Subcutaneous preadipocyte (primary cell): ENCODE data around the gene EFCAB5.

DNA sequence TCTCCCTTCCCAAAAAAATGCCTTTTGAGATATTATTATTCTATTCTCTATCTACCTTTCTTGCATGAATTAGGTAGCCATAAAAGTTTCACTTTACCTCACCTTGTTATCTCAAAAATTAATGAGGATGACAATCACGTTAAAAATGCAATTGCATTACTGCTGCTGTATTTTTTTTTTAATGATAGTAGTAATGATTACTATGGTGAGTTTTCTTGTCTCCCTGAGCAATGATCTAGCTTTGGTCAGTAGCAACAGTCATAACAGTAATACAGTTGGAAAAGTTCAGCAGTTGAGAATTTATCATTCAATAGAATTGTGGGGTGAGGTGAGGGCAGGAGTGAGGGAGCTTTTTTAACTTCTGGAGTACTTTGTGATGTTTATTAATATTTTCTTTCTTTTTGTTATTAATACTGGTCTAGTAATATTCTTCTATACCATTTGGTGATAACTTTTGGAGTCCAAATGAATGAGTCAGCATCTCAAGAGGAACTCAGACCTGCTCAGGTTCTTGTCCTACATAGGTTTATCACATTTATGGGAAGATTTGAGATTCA is at the start of gene EFCAB5:
Gene EFCAB5 (plus strand): TSS at position 303 of the 557 bp plus-strand sequence.
- CAGE, long polyA plus RNA, result no peak

GRCh38 chr17:30207704-30208234 is 27.7 kb downstream of the SLC6A4 start:
- CAGE, long polyA plus RNA, result no peak

DNA sequence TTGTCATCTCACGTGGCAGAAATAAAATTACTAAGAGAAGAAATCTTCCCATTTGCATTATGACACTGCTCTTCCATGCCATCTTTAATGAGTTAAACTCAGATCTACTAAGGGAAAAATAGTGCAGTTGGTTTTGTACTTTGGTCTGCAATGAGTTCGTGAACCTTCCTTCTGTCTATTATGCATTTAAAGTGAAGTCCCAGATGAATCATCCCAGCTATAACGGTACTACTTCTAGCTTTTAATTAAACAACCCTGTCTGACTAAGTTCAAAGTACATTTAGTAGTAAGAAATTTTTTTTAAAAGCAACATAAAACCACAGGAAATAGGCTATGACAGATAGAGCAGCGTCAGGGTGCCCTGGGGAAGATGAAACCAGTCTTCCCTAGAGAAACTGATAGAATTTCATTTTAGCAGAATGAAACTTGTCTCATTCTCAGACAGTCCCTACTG is 1.8 kb downstream of the TMIGD1 start:
- CAGE, long polyA plus RNA, result no peak

- CAGE, long polyA plus RNA, result no peak
Observed at GRCh38 chr17:30379237-30379997, 690 bp downstream of the CPD start.

- CAGE, long polyA plus RNA, result no peak
Observed at GRCh38 chr17:30465179-30466035, 11.8 kb upstream of the GOSR1 start.

GRCh38 chr17:30646299-30646746 is 169.1 kb downstream of the GOSR1 start:
- CAGE, long polyA plus RNA, result no peak

DNA sequence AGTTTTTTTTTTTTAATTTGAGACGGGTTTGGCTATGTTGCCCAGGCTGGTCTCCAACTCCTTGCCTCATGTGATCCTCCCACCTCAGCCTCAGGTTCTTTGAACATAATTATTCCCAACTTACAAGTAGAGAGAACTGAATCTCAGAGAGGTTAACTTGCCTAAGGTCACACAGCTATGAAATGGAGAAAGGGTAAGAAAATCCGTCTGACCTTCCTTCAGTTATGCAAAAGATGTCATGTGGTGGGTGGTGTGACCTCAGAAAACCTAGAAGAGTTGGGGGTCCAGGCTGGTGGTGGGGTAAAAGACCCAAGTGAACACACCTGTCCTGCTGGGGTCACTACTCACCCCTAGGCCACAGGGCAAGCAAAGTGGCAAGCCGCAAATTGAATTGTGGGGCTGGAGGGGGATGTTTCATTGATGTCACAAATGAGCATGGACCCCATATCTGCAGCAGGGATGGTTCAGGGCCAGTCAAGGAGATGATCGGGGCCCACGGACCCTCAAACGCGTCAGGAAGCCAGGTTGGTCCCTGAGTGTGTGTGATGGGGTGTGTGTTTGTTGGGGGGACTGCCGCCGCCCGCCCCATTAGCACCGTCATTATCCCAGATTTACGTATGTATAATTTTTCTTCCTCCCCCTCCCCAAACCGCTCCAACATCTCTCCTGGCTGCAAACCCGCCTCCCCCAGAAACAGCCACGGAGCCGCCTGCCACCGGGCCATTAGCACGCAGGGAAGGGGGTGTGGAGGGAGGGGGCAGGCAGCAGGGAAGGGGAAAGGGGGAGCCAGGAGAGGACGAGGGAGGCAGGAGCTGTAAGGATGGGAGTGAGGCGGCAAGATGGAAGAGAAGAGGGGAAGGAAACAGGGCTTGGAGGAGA is 157.6 kb downstream of the CRLF3 start:
- CAGE, long polyA plus RNA, result no peak

DNA sequence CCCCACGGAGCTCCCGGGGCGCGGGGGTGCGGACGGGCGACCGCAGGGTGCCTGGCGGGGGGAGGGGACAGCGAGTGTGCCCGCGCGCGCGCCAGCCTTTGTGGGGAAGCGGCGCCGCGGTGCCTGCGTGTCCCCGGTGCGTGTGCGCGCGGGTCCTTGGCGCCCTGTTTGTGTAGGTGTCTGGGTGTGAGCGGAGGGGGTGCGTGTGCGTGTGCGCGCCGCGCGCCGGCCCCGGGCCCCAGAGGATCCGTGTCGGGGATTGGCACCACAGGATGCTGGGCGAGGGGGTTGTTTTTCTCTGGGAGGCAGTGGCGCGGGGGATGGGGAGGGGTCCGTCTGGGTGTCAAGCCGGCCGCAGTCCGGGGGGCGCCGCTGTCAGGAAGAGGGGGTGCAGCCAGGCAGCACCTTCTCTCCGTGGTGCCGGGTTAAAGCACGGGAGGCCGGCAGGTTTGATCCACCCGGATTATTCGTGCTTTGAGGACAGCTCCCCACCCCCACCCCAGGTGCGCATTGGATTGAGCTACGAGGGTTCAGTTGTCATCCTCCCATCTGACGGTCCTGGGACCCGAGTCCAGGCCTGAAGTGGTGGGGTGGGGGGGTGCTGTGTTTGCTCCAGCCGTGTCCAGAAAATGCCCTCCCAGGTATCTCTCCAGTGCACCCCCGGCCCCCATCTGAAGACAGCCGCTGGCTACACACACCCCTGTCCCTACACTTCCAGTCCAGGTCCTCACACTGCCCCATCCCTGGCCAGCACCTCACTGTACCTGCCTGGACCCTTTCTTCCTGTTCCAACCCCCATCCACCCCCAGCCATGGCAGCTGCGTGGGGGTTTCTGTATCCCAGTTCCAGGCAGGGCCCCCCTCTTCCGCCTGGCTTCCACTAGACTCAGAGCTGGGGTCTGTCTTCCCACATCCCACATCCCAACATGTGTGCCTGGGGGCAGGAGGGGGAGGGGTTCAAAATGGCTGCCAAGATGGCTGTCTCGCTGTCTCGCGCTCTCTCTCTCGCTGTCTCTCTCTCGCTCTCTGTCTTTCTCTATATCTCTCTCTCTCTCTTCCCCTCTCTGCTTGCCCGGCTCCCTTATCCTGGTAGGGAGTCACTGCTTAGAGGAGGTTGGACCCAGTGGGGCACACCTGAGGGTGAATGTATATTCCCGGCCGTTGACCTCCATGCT is 114.1 kb downstream of the CRLF3 start:
- CAGE, long polyA plus RNA, result no peak

DNA sequence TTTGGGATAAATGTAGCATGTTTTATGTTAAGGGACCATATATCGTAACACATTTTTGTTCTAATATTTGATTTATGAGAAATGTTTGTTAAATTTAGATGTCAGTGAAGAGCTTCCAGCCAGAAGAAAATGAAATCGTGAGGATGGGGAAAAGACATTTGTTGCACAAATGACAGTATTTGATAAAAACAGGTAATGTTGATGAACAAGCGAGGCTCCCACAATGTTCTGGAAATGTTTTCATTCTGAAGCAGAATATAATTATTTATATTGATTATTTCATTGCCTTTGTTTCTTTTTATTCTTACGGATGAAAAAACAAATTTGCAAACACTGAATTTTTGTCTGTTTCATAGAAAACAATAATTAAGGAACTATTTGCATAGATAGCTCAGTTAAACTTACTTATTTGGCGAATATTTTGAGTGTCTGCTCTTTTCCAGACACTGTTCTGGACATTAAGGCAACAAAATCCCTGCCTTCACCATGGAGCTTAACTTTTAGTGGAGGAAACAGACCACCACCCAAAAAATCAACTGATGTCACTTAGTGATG is 54.6 kb downstream of the CRLF3 start:
- CAGE, long polyA plus RNA, result no peak

GRCh38 chr17:31223148-31224125 is 73.6 kb downstream of the OMG start:
- CAGE, long polyA plus RNA, result no peak

GRCh38 chr17:31319029-31319695 is 2.3 kb downstream of the EVI2A start:
- CAGE, long polyA plus RNA, result no peak

GRCh38 chr17:31352151-31352489 is 30.7 kb upstream of the EVI2A start:
- CAGE, long polyA plus RNA, result no peak

DNA sequence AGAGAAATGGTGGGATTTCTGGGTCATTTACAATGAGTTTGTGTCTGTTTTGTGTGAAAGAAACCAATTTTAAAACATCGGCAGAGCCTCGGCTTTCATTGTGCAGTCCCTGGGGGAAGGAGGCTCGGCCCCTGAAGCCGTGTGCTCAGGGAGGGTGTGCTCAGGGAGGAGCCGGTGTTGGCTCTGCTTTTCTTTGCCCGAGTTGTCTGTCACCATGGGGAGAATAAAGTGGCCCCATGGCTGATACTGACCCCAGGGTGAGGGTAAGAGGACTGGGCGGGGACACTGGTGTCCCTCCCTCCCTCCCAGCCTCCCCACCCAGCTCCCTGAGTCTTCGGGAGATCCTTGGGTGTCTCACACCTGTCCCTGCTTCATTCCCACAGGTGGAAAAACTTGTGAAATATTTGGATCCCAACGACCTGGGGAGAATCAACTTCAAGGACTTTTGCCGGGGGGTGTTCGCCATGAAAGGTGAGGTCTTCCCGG is 40.0 kb downstream of the RAB11FIP4 start:
- CAGE, long polyA plus RNA, result no peak

DNA sequence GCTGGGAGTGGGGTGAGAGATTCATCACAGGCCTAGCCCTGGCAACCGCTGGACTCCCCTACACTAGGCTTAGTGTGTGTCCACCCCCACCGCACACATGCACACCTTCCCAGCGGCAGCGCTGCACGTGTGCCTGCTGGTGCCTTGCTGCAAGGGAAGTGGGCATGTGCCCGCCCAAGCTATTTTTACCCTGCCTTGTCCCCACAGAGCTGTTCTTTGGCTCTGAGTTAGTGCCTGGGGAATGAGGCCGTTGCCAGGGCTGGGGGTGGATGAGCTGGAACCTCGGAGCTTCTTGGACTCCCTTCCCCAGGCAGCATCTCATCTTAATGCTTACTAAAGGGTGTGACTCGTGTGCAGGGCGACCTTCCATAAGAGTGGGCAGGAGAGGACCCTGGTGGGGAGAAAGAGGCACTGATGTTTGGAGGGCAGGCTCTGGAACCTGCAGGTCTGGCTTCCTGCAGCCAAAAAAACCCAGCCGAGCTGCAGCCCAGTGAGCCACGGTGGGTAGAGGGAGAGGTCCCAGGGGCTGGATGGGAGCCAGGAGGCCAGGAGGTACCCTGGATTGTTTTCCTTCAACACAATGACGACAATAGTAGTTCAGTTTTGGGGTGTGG is 118.9 kb downstream of the RAB11FIP4 start:
- CAGE, long polyA plus RNA, result no peak

DNA sequence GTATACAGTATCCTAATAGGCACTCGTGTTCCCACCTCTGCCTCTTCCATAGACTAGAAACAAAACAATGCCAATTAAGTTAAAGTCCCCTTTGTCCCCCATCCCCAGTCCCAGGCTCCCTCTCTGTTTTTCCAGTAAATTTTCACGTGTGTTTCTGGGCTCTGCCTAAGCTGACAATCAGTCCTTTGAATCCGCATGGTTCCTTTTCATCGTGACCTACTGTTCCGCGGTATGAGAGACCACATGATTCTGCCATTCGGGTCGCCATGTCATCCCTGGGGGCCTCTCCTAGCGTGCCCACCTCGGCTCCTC is 157.5 kb downstream of the RAB11FIP4 start:
- CAGE, long polyA plus RNA, result no peak

DNA sequence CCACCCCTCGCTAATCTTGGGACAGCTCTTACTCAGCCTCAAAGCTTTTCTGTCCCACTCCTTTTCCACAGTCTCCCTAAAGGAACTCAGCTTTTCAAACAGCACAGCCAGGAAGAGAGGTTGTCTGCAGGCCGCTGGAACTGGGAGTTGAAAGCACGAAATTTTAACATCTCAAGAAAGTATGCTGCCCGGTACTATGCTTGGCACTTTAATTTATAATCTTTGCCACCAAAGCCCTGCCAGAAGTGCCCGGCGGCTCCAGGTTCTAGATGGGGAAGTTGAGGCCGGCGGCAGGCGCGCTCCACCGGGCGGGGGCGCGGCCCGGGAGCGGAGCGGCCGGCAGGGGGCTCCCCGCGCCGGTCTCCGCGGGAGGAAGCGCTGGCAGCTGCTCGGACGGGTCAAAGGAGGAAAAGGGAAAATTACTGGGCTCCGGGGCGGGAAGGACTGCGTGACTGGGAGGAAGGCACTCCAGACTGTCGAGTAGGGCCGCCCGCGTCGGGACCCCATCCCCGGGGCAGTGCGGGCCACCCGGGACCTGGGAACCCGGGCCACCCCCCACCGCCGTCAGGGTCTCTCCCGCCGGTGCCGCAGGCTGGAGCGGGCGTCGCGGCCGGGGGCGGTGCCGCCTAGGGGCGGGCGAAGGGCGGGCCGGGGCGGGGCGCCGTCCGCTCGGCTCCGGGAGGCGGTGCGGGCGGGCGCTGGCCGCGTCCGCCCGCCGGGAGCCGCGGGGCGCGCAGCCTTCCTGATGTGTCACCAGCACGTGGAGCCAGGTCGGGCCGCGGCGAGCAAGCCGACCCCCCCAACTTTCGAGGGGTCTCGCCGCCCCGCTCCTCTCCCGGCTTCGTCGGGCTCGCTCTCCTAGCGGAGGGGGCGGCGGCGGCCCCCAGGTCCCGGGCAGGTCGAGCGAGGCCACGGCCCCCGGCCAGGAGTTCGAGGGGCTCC is 167.3 kb downstream of the RAB11FIP4 start:
- CAGE, long polyA plus RNA, result no peak

DNA sequence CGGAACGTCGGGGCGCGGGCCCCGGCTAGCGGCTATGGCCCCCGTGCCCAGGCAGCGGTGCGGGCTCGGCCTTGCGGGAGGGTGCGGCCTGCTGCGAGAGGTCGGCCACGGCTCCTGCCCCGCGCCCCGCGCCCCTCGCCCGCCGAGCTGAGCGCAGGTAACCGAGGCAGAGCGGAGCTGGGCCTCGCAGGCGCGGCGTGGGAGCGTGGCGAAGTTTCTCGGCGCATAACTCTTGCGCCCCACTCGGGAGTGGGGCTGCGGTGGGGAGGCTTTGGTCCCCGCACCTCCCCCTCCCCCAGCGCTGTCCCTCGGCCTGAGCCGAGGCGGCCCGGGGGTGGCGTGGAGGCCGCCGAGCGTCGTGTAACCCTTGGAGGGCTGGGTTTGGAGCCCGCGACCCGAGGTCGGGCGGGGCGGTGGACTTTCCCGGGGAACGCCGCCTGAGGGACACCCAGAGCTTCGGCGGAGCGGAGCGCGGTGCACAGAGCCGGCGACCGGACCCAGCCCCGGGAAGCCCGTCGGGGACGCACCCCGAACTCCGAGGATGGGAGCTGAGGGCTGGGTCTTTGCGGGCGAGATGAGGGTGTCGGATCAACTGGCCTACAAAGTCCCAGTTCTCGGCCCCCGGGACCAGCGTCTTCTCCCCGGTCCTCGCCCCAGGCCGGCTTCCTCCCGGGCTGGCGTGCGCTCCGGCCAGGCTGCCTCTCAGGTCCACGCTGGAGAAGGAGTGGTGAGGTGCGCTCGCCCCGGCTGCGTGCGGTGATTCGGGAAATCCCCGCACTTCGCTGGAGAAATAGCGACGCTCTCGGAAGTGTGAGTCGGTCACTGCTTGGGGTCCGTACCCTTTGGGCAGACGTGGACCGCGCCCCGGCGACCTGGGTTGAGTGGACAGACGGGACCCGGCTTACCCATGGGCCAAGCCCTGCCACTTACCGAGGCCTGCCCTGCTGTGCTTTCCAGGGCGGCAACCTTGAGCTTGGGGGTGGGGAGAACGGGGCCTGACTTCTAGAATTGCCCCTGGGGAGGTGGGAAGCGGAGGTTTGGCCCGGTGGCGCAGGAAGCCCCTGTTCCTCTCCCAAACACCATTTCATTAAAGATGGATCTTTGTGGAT is 168.3 kb downstream of the RAB11FIP4 start:
- CAGE, long polyA plus RNA, result no peak

GRCh38 chr17:31567889-31569142 is 176.8 kb downstream of the RAB11FIP4 start:
- CAGE, long polyA plus RNA, result no peak

DNA sequence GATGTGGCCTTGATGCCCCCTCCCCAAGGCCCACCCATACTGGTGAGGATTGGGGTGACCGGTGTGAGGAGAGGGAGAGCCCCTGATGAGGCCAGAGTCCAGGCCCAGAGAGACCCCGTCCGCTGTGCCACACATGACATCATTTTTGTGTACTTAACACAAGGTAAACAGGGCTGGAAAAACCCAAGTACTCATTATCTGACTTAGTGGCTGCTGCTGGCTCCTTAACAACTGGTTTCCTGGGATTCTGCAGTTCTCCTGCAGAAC is 207.5 kb downstream of the RAB11FIP4 start:
- CAGE, long polyA plus RNA, result no peak

- CAGE, long polyA plus RNA, result no peak
Observed at GRCh38 chr17:31631572-31632209, 227.4 kb downstream of the COPRS start.